AG10803 (cell line): ENCODE results near the gene PSTPIP2.

GRCh38 chr18:39086254-39086617, 1520.6 kb upstream of the CELF4 start:
- RRBS = no CpG with 5 or more reads among the region's 1 CpG

DNA sequence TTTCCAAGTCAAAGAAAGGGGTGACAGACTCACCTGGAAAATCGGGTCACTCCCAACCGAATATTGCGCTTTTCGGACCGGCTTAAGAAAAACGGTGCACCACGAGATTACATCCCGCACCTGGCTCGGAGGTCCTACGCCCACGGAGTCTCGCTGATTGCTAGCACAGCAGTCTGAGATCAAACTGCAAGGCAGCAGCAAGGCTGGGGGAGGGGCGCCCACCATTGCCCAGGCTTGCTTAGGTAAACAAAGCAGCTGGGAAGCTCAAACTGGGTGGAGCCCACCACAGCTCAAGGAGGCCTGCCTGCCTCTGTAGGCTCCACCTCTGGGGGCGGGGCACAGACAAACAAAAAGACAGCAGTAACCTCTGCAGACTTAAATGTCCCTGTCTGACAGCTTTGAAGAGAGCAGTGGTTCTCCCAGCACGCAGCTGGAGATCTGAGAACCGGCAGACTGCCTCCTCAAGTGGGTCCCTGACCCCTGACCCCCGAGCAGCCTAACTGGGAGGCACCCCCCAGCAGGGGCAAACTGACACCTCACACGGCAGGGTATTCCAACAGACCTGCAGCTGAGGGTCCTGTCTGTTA, 323.0 kb upstream of the PIK3C3 start:
- RRBS = no CpG with 5 or more reads among the region's 18 CpGs

DNA sequence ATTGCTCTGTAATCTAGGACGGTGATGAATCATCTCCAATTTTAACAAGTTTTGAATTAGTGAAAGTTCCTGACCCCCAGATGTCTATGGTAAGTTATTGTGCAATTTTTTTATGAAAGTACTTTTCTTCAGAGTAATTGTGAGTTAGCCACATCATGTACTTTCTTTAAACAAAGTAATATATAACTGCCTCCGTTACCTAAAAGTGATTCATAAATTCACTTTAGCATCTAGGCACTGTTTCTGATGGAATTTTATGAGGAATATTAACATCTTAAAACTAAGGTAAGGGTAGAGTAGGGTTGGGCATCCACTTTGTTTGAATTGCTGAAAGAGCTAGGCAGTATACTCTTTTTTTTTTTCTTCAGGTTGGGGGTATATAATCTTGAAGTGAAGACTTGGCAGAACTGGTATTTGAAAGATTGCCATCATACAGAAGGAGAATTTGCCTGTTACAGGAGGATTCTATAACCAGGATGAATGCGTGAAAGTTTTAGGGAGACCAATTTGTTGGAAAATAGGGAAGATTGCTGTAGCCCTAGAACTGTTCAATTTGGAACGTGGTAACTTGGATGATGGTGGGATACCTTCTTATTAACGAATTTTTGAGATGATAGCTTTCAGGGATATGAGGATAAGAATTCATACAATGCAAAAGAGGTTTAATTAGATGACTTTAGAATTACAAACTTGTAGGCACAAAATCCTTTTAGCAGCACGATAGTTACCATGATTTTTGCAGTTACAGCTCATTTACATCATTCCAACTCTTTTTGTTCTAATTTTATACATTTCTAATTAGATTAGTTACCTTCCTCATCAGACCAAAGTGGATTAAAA, 38.4 kb downstream of the PIK3C3 start:
- RRBS = no CpG with 5 or more reads among the region's 6 CpGs

- RRBS = 2% methylated on average over 19 of the region's 109 CpGs
These were observed 1.5 kb upstream of the SETBP1 start for GRCh38 chr18:44678838-44679902.

DNA sequence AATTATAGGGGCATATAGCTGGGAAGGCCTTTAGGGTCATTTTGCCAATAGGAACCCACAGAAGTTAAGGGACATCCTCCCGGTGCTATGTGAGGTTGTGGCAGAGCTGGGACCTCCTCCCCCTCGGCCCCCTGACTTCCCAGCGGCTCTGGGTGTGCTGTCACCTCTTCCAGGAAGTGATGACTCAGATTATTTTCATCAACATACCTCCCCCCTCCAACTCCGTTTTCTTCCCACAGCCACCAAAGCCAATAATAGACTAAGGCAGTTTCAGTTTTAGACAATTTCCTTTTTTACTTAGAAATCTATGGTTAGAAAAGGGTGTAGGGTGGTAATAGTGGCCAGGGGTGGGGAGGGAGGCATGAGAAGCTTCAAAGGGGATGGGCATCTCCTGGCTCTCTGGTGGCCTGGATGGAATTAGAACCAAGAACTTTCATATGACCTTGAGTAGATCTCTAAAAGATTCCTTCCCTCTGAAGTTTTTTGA, 45.0 kb downstream of the SETBP1 start:
- RRBS = no CpG with 5 or more reads among the region's 4 CpGs

GRCh38 chr18:44753245-44753794, 72.6 kb downstream of the SETBP1 start:
- RRBS = no CpG with 5 or more reads among the region's 4 CpGs

DNA sequence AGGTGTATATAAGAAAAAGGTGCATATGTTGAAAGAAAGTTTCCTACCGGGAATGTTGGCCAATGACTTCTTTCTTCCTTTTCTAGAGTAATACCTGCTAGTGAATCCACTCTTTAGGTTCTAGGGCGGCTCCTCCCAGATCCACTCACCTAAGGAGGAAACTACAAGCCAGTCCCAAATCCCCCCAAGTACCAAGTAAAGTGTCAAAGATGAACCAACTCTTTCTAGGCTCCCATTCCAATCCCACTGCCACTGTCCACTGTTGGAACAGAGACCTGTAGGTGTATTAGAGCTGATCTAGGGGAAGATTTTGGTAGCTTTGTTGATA, 376.3 kb upstream of the SLC14A2 start:
- RRBS = no CpG with 5 or more reads among the region's 2 CpGs

DNA sequence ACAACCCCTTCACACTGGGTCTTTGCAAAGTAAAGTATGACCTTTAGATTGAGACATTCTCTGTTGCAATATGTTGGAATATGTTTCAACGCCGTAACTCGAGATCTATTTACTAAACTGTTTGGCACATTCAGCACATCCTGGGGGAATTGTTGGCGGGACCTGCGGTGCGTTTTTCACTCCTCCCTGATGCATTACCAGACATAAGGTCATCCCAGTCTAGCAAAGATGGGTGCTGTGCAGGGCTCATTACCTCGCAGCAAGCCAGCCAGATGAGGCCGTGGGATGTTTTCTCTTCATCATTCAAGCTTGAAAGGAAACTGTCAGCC, 290.5 kb upstream of the SLC14A2 start:
- RRBS = no CpG with 5 or more reads among the region's 8 CpGs

- RRBS = no CpG with 5 or more reads among the region's 6 CpGs
These were observed 15.3 kb downstream of the SLC14A1 start for GRCh38 chr18:45739133-45739838.

DNA sequence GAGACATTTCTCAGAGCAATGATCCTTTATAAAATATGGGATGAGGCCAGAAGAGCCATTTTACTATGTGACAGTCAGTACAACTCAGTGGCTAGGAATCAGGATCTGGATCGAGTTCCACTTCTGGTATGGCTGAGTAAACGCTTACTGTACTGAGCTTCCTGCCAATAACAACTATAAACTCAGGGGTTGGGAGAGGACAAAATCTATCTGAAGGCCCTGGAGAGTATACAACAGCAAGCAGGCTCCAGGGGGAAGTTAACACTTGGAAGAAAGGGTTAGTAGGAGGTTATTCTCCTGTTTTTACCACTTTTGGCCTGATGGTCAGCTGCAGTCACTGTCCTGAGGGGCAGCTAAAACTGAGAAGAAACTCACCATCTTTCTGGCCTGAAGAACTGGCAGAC, 22.3 kb upstream of the SIGLEC15 start:
- RRBS = no CpG with 5 or more reads among the region's 2 CpGs

GRCh38 chr18:45837372-45838058, 12.0 kb downstream of the SIGLEC15 start:
- RRBS = 7% methylated on average over 32 of the region's 82 CpGs

- RRBS = 5% methylated on average over 62 of the region's 102 CpGs
These were observed at the start of gene PSTPIP2 for GRCh38 chr18:46071643-46072799. Gene PSTPIP2, minus strand, starts transcription at chr18:46072260.

DNA sequence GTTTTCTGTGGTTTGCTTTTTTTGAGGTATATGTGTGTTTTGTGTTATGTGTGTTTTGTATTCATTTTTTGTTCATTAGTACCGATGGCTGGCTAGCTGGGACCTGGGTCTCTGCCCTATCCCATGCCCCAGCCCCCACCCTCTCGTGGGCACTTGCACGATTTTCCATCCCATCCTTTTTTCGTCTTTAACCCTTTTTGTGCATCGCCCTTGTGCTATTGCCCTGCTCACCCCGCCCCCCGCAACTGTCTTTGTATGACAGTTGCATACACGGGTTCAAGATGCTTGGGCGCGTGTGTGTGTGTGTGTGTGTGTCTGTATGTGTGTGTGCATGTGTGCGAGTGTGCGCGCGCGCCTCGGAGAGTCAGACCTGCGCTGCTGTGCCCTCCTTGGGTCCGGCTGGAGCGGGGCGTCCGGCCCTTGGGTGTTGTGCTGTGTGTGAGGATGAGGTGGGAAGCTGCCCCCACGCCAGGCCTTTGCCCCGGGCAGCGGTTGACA, 984 bp downstream of the RNF165 start:
- RRBS = 3% methylated on average over 3 of the region's 24 CpGs

DNA sequence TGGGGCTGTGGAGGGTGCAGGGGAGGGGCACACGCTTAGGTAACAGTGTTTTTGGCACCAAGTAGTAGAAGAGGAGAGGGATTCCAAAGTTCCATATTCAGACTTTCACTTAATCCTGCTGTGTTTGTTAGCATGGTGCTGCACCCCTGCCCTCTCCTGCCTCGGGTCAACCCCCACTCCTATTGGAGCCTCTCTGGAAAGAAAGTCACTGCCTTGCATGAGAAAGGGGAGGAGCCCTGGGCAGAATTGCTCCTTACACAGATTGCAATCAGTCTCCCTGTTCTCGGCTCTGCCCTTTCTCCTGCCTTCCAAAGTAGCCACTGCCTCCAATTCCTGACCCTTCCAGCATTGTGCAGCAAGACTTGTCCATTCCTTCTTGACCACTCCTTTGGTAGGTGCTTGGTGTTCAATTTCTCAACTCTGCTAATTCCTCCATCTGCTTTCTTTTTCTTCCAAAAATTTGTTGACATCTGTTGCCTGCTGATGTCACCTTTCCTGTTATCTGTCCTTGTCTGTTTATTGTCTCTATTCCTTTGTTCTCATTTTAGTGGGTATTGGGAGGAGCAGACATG, 97.8 kb downstream of the RNF165 start:
- RRBS = no CpG with 5 or more reads among the region's 3 CpGs

- RRBS = 19% methylated on average over 10 of the region's 19 CpGs
These were observed 99.6 kb downstream of the RNF165 start for GRCh38 chr18:46433379-46433875.

GRCh38 chr18:46829543-46830000, 72.7 kb upstream of the ST8SIA5 start:
- RRBS = no CpG with 5 or more reads among the region's 4 CpGs

DNA sequence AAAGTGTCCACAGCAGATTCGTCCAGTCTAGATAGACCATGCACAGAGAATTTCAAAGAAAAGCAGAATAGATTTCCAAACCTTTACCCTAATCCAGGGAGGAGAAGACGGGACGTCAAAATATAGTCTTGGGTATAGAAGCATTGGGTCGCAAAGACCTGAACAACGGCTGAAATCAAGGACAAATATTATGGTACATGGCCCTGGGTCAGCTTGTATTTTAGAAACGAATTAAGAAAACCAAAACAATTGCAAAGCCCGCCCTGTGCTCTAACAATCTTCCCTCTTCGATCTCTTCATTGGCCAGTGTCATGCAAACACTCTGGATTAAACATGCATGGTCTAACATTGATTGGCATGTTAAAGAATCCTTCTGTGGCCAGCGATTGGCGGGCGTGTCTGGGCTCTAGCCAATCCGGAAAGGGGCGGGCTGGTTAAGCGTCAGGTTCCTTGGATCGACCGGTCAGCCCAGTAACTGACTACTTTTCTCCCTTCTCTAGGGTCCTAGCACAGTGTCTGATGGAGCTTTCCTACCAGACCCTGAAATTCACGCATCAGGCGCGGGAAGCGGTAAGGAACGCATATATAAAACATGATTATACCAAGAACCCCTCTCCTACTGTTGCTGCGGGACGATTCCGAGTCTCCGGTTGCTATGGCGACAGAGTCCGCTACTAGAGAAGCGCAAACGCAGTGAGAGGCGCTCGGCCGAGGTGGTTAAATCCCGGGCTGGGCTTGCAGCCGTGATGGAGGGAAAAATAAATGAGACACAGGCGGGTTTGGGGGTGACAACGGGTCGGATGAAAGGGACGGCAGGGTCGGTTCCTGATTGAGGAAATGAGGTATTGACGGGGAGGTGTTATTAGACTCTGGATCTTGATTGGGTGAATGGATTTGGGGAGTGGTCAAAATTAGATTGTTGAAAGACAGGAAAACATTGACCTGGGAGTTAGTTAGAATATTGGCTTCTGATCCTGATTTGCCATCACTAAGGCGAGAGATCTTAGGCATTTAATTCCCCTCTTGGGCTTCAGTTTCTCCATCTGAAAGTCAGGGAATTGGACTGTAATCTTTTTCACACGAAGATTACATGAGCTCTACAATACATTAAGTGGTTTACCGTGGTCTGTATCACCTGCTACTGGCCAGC, 29.3 kb downstream of the KATNAL2 start:
- RRBS = 2% methylated on average over 7 of the region's 43 CpGs

DNA sequence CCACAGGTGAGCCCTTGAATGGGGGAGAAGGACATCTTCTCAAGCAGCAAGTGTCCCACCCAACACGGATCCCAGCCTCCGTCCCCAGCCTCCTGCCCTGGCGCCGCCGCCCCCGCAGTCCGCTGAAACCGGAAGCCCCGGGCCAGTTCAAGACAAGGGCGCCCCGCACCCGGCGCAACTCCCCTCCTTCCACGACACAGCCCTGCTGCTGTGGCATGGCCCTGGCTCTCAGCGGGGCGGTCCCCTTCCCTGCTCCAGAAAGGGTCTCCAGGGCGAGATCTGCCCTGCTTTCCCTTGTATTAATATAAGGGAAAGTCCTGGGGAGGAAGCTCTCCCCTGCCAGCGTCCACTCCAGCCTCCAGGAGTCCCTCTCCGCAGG, 176.2 kb downstream of the SMAD2 start:
- RRBS = no CpG with 5 or more reads among the region's 19 CpGs

DNA sequence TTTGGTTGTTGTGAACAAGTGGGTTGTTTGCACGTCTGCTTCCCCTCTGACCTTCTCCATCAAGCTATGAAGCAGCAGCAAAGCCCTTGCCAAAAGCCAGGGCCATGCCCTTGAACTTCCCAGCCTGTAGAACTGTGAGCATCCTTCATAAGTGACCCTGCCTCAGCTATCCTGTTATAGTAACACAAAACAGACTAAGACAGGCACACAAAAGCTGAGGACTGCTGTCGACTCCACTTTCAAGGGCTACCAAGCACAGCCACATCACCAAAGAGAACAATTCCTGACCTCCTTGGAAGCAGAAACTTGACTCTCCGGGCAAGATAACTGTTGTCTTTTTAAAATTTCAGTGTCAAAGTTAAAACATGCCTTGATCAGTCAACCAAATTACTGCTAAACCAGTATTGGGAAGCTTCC, 105.0 kb downstream of the SMAD2 start:
- RRBS = no CpG with 5 or more reads among the region's 3 CpGs

GRCh38 chr18:48027249-48028108, 97.0 kb upstream of the SMAD2 start:
- RRBS = no CpG with 5 or more reads among the region's 7 CpGs